Temporal lobe (tissue), 2 donors: ENCODE data around the genes NAF1 and TRIM75.

DNA sequence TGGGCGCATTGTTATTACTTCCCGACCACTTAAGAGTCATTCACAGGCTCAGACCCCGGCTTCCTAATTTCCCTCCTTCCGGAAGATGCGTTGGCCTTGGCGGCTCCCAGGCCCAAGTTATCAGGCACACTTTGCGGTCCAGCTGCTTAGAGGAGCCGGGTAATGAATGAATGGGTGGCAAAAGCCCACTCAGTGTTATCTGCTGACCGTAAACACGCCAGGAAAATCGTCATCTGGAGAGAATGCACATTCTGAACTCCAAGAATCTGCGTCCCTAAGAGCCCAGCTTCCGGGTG, 1.5 kb upstream of the SFRP2 start:
- RAMPAGE, long total RNA: no peak

- RAMPAGE, long total RNA: no peak
Measured at GRCh38 chr4:154569346-154569945, 6.6 kb downstream of the FGB start.

DNA sequence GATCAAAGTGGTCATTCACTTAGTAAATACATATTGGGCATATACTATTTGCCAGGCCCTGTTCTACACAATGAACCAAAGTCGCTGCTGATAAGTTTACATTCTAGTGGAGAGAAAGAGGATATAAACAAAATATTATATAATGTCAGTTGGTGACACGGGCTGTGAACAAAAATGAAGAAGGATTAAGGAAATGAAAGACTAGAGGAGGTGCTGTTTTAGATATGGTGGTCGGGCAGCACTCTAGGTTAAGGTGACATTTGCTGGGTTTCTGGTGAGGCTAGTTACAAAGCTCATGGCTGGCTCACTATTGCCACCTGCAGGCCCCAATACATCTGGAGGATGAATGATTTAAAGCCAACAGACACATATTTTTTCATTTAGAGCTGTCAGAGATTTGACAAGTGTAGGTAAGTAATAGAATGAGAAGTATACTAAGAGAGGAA, 6.2 kb upstream of the FGG start:
- RAMPAGE, long total RNA: no peak

GRCh38 chr4:154658618-154658820, 46.1 kb upstream of the FGG start:
- RAMPAGE, long total RNA: no peak

GRCh38 chr4:155107080-155107545, 101.3 kb upstream of the NPY2R start:
- RAMPAGE, long total RNA: no peak

DNA sequence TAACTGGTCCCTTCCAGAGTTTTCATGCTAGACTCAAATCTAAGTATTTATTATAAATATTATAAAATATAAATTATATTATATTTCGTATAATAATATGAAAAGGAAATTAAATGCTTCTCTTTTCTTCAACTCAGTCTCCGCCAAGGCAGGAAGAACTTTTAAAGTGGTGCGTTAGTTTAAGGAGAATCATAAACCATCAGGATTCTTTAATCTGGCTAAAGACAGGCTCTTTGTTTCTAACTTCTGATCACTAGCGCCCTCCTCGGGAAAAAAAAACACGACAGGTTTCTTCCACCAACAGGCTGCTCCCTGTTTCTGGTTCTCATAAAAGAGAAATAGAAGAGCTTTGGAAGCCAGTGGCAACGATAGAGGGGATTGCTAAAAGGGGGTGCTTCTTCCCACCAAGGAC, 654 bp downstream of the CTSO start:
- RAMPAGE, long total RNA: no peak

GRCh38 chr4:158170063-158170389, 2.8 kb downstream of the GASK1B start:
- RAMPAGE, long total RNA: no peak

- RAMPAGE, long total RNA: no peak
Measured at GRCh38 chr4:158796611-158797166, 27.9 kb downstream of the FNIP2 start.

- RAMPAGE, long total RNA: no peak
Measured at GRCh38 chr4:158802780-158803696, 34.2 kb downstream of the FNIP2 start.

DNA sequence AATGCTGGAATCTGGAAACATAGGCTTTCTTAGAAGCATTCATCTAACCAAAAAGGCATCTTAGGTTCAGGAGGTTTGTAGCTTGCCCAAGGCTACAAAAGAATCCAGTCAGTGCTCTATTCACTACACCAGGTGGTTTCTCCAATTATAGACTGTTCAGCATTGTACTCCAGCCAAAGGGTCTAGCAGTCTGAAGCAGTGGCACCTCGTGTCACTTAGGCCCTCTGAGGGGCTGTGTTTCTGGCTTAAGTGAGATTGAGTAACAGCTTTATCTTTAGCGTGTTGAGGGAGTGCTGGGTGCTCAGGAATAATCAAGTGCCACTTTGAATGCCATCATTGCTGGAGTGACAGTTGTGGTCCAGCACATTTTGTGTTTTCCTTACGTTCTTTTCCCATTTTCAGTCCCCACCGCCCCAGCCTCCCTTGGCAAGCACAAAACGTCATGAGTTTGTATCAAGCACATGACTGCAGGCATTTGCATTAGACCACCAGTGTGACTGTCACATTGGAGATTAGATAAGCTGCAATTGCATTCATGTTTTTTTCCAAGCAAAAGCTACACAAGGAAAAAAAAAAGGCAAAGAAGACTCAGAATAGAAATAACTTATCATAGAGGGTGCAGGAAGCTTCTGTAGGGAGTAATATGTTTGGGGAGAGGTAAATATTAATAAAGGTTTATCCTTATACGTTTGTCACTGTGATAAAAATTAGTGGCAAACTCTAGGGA, 58.8 kb downstream of the FNIP2 start:
- RAMPAGE, long total RNA: no peak

- RAMPAGE, long total RNA: no peak
Measured at GRCh38 chr4:158891236-158891937, 122.6 kb downstream of the FNIP2 start.

GRCh38 chr4:158936207-158936657, 98.8 kb downstream of the C4orf45 start:
- RAMPAGE, long total RNA: no peak

- RAMPAGE, long total RNA: no peak
Measured at GRCh38 chr4:159103316-159104363, 761 bp downstream of the RAPGEF2 start.

- RAMPAGE, long total RNA: no peak
Measured at GRCh38 chr4:159269089-159269562, 166.2 kb downstream of the RAPGEF2 start.

DNA sequence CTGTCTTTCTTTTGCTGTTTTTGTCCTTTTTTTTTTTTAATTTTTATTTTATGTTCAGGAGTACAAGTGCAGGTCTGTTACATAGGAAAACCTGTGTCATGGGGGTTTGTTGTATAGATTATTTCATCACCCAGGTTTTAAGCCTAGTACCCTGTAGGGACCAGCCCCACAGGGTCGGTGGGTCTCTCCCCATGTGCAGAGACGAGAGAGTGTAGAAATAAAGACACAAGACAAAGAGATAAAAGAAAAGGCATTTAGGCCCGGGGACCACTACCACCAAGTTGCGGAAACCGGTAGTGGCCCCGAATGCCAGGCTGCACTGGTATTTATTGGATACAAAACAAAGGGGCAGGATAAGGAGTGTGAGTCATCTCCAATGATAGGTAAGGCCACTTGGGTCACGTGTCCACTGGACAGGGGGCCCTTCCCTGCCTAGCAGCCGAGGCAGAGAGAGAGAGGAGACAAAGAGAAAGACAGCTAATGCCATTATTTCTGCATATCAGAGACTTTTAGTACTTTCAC, 212.5 kb downstream of the RAPGEF2 start:
- RAMPAGE, long total RNA: no peak

GRCh38 chr4:163165992-163167085, at the start of gene NAF1:
TSS of gene NAF1 (minus strand) at chr4:163166890.
- RAMPAGE, long total RNA: no peak

DNA sequence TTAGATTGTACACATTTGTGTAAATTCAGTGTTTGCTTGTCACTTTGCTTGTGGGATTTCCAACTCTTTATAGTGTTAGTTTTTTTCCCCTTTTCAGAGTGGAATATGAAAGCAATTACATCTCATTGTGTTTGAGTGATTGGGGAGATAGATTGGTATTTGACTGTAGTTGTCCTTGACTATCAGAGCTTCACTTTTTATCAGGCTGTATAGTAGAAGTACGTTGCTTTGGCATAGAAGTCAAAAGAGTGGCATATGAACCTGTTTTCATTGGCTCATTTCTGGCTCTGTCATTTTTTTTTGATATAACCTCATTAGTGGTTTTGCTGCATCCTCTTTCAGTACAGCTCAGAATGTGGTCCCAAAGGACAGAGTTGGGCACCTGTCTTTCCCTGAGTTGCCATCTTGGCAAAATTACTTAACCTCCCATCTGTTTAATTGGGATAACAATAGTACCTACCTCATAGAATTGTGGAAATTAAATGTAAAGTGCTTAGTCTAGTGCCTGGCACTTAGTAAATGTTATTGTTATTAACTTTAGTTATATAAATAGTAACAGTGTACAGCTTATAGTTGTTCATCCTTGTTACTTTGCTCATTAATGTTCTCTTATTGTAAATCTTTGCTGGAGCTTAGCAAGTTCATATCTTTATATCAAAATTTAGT, 1.5 kb downstream of the TMA16 start:
- RAMPAGE, long total RNA: no peak

GRCh38 chr4:163613152-163613952, 118.9 kb downstream of the TMA16 start:
- RAMPAGE, long total RNA: no peak

- RAMPAGE, long total RNA: no peak
Measured at GRCh38 chr4:164461764-164462323, 78.0 kb upstream of the MARCHF1 start.

GRCh38 chr4:165053615-165054108, at the start of gene TRIM75:
TSS of gene TRIM75 (plus strand) at chr4:165053866.
- RAMPAGE, long total RNA: no peak